Testis (tissue), 5 donors: ENCODE data around the genes ACVR2A and RIF1.

DNA sequence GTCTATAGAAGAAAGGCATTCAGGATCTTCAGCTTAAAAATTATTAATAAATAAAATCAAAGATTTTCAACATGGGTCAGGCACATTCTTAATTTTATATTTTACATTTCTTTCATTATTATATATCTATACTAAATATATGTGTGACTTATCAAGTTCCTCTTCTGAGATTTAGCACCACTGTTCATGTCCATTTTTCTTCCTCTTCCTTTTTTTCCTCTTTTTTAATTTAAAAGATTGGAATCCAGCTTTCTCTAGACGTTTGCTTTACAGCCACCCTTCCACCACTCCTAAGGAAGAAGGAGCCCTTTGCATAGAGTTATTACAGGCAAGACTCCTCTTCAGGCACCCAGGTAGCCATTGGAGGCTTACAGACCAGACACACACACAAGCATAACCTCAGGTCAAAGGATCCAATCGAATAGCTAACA is 2.2 kb upstream of the ZEB2 start:
- PRO-cap, 3 experiments: peak in 1 of 3 experiments; most common plus-strand start position 317 of the sequence (in 1); most common minus-strand start position 292 of the sequence (in 1)
- RAMPAGE, long total RNA, 2 experiments: no peak in any of the 2 experiments
- RRBS: no CpG with 5 or more reads among the region's 2 CpGs

DNA sequence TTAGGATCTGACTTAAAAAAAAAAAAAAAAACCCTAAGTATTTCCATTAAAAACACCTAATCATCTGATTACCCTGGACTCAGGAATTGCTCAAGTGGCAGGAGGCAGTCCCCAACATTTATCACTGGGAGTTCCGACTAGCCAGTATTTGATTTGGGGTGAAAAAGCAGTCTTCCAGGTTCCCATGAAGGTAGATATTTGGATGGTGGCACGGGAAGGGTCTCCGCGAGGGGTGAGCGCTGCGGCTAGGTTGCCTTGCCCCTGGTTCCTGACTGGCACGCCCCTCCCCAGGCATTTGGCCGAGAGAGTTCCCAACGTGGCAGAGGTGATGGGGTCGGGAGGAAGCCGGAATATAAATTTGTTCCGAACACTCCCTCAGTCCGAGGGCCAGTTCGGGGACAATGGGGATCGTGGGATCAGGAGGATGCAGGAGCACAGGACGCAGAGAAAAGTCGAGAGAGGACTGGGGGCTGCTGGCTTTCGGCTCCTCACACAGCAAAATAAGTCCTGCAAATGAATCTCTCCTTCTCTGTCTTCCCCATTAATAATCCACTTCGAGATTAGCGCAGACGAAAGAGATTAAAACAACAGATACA is 2.8 kb upstream of the ZEB2 start:
- PRO-cap, 3 experiments: peak in 3 of 3 experiments; most common plus-strand start position 383 of the sequence (in 2); most common minus-strand start position 387 of the sequence (in 1)
- RAMPAGE, long total RNA, 2 experiments: no peak in any of the 2 experiments
- RRBS: no CpG with 5 or more reads among the region's 21 CpGs

- PRO-cap, 3 experiments: peak in 3 of 3 experiments; most common minus-strand start chr2:147631456 (in 3)
- RAMPAGE, long total RNA, 2 experiments: no peak in any of the 2 experiments
- RRBS: no CpG with 5 or more reads among the region's 1 CpG
These were observed 213.6 kb upstream of the ACVR2A start for GRCh38 chr2:147631321-147631593.

- PRO-cap, 3 experiments: peak in 2 of 3 experiments; most common plus-strand start chr2:147844360 (in 2); most common minus-strand start chr2:147844233 (in 2)
- RAMPAGE, long total RNA, 2 experiments: no peak in any of the 2 experiments
- RRBS: 3% methylated on average over 4 of the region's 41 CpGs
These were observed 775 bp upstream of the ACVR2A start for GRCh38 chr2:147844107-147844401.

DNA sequence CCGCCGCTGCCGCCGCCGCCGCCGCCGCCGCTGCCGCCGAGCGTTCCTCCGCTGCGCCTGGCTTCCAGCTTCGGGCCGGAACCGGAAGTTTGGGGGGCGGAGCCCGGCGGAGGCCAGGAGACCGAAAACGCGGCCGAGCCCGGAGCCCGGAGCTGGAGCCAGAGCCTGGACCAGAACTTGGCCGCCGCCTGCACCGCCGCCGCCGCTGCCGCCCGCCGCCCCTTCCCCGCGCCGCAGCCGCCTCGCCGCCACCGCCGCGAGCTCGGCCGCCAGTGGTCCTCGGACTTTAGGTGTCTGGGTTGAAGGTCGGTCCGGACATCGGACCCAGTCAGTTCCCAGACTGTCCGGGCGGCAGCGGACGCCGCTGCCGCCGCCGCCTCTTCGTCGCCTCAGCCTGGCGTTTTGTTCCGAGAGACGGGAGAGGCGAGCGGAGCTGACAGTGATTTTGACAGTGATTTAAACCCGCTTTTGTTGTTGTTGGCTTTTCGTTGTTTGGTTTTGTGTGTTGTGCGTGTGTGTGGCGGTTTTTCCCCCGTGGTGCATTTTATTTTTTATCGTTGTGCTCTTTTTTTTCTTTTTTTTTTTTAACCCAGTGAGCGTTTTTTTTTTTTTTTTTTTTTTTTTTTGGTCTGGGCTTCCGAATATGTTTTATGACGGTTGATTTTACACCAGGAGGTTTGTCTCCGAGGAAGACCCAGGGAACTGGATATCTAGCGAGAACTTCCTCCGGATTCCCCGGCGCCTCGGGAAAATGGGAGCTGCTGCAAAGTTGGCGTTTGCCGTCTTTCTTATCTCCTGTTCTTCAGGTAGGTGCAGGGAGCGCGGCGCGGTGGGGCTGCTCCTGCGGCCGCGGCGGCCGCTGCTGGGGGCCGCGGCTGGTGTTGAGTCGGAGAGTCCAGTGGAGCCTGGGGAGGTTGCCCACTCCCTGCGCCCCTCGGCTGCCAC is at the start of gene ACVR2A:
Gene ACVR2A (plus strand): TSS at position 628 of the 945 bp plus-strand sequence.
- PRO-cap, 3 experiments: peak in 3 of 3 experiments; most common plus-strand start position 173 of the sequence (in 3); most common minus-strand start position 64 of the sequence (in 3)
- RAMPAGE, long total RNA, 2 experiments: no peak in any of the 2 experiments
- RRBS: no CpG with 5 or more reads among the region's 96 CpGs

DNA sequence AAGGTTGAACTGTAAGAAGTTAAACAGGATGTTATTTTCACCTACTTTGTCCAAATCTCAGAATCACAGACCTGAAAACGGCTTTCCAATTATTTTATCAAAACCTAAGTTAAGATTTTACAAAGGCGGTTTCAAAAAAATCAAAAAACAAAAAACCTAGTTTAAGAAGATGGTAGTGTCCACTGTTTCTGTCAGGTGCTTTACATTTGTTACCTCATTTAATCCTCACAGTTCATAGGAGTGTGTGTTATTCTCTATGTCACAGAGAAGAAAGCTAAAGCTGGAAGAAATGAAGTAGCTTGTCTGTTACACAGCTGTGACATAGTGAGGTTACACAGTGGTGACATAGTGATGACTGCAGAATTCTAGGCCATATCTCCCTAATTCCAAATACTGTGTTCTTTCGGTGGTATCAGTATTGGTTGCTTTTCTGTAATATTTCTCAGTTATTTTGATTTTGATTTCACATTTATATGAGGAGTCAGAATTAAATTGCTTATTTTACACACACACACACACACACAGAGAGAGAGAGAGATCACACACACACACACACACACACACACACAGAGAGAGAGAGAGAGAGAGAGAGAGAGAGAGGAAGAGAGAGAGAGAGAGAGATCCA is 81.4 kb downstream of the MBD5 start:
- PRO-cap, 3 experiments: no peak in any of the 3 experiments
- RAMPAGE, long total RNA, 2 experiments: no peak in any of the 2 experiments
- RRBS: no CpG with 5 or more reads among the region's 3 CpGs

GRCh38 chr2:148509281-148509837 is 135.2 kb upstream of the EPC2 start:
- PRO-cap, 3 experiments: no peak in any of the 3 experiments
- RAMPAGE, long total RNA, 2 experiments: no peak in any of the 2 experiments
- RRBS: no CpG with 5 or more reads among the region's 14 CpGs

GRCh38 chr2:148881703-148882079 is 6.7 kb downstream of the KIF5C start:
- PRO-cap, 3 experiments: no peak in any of the 3 experiments
- RAMPAGE, long total RNA, 2 experiments: no peak in any of the 2 experiments
- RRBS: no CpG with 5 or more reads among the region's 3 CpGs

DNA sequence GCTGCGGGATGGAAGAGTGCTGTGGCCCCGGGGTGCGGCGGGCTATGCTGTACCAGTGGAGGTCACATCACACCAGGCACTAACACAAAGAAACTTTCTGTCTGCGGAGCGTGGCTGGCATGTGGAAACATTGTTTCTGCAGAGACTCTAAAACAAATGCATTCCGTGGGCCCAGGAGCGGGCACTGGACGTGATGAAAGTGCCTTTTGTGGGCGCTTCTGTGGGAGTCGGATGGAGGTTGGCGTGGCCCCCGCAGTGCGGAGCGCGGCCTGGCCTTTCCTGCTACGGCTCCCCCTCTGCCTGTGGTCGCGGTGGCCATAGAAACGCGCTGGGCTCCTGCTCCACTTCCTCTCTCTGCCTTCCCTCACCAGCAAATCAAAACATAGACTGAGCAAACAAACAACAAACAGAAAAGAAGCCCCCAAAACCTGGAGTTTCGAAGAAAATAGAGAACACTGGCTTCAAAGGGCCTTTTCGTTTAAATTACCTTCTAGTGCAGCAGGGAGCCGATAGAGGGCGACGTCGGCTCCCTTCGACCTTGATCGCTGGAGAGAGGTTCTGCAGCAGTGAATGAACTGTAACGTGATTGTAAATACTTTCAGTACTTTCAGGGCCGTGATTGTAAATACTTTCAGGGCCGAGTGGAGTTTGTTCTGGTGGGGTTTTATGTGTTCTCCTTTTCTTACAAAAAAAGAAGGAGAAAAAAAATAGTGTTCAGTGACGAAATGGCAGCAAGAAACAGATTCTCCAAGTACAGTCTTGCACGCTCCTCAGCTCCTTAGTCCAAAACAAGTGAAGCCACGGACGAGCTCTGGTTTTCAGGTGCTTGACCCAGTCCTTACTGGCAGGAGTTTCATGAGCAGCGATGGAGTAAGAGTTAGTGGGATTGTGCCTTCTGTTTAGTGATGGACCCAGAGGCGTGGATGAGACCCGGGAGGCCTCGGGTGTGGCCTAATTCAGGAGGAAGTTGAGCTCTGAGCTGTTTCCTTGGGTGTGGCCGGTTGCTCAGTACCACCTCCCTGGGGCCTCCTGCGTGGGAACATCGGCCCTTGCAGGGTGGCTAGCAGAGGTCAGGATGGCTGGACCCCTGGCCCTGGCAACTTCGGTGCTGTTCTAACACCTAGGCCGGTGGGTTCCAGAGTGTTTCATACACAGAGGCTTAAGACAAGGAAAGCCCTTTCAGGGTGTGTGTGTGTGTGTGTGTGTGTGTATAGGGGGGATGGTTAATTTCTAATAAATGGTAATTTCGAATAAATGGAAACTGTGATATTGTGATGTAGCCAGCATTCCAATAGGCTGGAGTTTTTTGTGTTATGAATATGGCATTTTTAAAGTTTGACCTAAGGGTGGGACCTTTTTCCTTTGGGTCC is 51.8 kb downstream of the KIF5C start:
- PRO-cap, 3 experiments: peak in 2 of 3 experiments; most common plus-strand start position 320 of the sequence (in 2); most common minus-strand start position 547 of the sequence (in 2)
- RAMPAGE, long total RNA, 2 experiments: start-site peak on the minus strand in 1 of 2 experiments, centred at positions 1,102 to 1,212 of the sequence, 19 to 28 reads per replicate
- RRBS: 7% methylated on average over 3 of the region's 46 CpGs

GRCh38 chr2:150125046-150125615 is 362.3 kb downstream of the RND3 start:
- PRO-cap, 3 experiments: no peak in any of the 3 experiments
- RAMPAGE, long total RNA, 2 experiments: no peak in any of the 2 experiments
- RRBS: no CpG with 5 or more reads among the region's 6 CpGs

DNA sequence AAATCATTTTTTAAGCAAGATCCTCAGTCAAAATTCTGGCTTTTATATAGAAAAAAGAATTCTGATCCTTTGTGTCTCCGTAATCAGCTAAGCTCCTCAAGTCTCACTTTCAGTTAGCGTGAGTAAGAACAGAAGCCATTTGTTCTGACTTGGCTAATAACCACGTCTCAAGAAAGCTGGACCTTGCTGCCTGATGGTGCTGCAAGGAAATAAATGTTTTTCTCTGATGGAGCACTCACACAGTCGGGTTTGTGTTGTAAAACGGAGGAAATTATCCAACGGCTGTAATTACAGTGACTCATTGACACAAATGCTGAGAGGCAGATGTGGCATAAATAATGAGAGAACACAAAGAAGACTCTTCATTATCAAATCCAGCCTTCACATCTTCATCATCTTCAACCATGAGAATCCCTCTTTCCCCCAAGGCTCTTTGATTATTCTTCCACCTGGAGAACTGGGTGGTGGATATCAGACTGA is 252.7 kb downstream of the RND3 start:
- PRO-cap, 3 experiments: no peak in any of the 3 experiments
- RAMPAGE, long total RNA, 2 experiments: no peak in any of the 2 experiments
- RRBS: no CpG with 5 or more reads among the region's 6 CpGs

GRCh38 chr2:150621828-150622293 is 134.4 kb upstream of the RND3 start:
- PRO-cap, 3 experiments: no peak in any of the 3 experiments
- RAMPAGE, long total RNA, 2 experiments: no peak in any of the 2 experiments
- RRBS: no CpG with 5 or more reads among the region's 4 CpGs

- PRO-cap, 3 experiments: peak in 3 of 3 experiments; most common plus-strand start chr2:151409902 (in 2); most common minus-strand start chr2:151410382 (in 2)
- RAMPAGE, long total RNA, 2 experiments: start-site peak on the plus strand in 1 of 2 experiments, at chr2:151409897-151409976 at its widest, 1,161 reads per replicate; start-site peak on the minus strand in 2 of 2 experiments, at chr2:151410514-151410588 at its widest, 10 to 14 reads per replicate
- RRBS: 1% methylated on average over 25 of the region's 79 CpGs
These were observed at the start of gene RIF1 for GRCh38 chr2:151409524-151410652. Gene RIF1, plus strand, starts transcription at chr2:151409902.

- PRO-cap, 3 experiments: no peak in any of the 3 experiments
- RAMPAGE, long total RNA, 2 experiments: no peak in any of the 2 experiments
- RRBS: no CpG with 5 or more reads among the region's 2 CpGs
These were observed 11.3 kb downstream of the RIF1 start for GRCh38 chr2:151420955-151421350.

- PRO-cap, 3 experiments: no peak in any of the 3 experiments
- RAMPAGE, long total RNA, 2 experiments: no peak in any of the 2 experiments
- RRBS: no CpG with 5 or more reads among the region's 3 CpGs
These were observed 52.3 kb downstream of the RIF1 start for GRCh38 chr2:151462132-151462365.

- PRO-cap, 3 experiments: no peak in any of the 3 experiments
- RAMPAGE, long total RNA, 2 experiments: no peak in any of the 2 experiments
- RRBS: 59% methylated on average over 5 of the region's 35 CpGs
These were observed 29.8 kb downstream of the NEB start for GRCh38 chr2:151704291-151705103.

GRCh38 chr2:151730289-151730603 is 4.0 kb downstream of the NEB start:
- PRO-cap, 3 experiments: no peak in any of the 3 experiments
- RAMPAGE, long total RNA, 2 experiments: no peak in any of the 2 experiments
- RRBS: no CpG with 5 or more reads among the region's 1 CpG

GRCh38 chr2:151860325-151860703 is 32.1 kb upstream of the ARL5A start:
- PRO-cap, 3 experiments: no peak in any of the 3 experiments
- RAMPAGE, long total RNA, 2 experiments: no peak in any of the 2 experiments
- RRBS: no CpG with 5 or more reads among the region's 4 CpGs

- PRO-cap, 3 experiments: no peak in any of the 3 experiments
- RAMPAGE, long total RNA, 2 experiments: no peak in any of the 2 experiments
- RRBS: 1% methylated on average over 10 of the region's 25 CpGs
These were observed 618 bp downstream of the CACNB4 start for GRCh38 chr2:152098274-152098577.

- PRO-cap, 3 experiments: no peak in any of the 3 experiments
- RAMPAGE, long total RNA, 2 experiments: no peak in any of the 2 experiments
- RRBS: no CpG with 5 or more reads among the region's 22 CpGs
These were observed 534 bp upstream of the CACNB4 start for GRCh38 chr2:152099235-152099920.